ENCODE measurements around a stretch of chr12.

DNA sequence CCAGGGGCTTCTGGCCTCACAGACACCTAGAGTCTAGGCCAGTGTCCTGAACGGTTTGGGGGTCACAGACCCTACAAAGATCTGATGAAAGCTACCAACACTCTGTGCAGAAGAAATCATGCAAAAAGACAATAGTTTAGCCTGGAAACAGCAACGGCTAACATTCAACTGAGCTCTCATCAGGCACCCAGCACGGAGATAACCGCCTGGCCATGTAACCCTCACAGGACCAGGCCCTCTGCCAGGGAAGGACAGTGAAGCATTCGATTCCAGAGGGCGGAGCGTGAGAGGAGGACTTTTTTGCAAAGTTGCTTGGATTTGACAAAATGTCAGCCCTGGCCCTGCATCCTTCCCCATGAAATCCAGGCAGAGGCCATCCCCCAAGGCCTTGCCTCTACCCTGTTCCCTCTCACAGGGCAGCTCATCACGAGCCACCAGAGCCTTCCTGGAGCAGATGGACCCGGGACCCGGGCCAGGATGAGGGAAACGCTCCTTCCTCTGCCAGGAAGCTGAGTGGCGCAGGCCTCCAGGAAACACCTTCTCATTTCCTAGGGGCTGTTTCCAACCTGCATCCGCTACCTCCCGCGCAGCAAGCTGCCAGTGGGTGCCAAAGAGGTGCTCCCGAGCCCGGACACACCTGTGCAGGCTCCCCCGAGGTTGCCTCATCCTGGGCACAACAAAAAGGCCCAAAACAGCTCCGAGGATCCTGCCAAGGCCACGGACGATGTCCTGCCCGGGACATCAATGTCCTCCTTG lies 17.0 kb downstream of the CAMKK2 start:
- PRO-cap, 3 experiments: peak in 2 of 3 experiments; most common plus-strand start position 266 of the sequence (in 2); most common minus-strand start position 204 of the sequence (in 1)
- RAMPAGE, long total RNA, 2 experiments: no peak in any of the 2 experiments
- RRBS: no CpG with 5 or more reads among the region's 22 CpGs

- PRO-cap, 3 experiments: peak in 3 of 3 experiments; most common plus-strand start chr12:121400316 (in 3)
- RAMPAGE, long total RNA, 2 experiments: no peak in any of the 2 experiments
- RRBS: under 1% methylated on average over 12 of the region's 56 CpGs
Observed at GRCh38 chr12:121400240-121401403, 704 bp downstream of the RNF34 start.

- PRO-cap, 3 experiments: no peak in any of the 3 experiments
- RAMPAGE, long total RNA, 2 experiments: start-site peak on the minus strand in 1 of 2 experiments, at chr12:121440846-121441224 at its widest, 31 to 41 reads per replicate
- RRBS: 93% methylated on average over 15 of the region's 29 CpGs
Observed at GRCh38 chr12:121440587-121441407, 40.9 kb downstream of the RNF34 start.

DNA sequence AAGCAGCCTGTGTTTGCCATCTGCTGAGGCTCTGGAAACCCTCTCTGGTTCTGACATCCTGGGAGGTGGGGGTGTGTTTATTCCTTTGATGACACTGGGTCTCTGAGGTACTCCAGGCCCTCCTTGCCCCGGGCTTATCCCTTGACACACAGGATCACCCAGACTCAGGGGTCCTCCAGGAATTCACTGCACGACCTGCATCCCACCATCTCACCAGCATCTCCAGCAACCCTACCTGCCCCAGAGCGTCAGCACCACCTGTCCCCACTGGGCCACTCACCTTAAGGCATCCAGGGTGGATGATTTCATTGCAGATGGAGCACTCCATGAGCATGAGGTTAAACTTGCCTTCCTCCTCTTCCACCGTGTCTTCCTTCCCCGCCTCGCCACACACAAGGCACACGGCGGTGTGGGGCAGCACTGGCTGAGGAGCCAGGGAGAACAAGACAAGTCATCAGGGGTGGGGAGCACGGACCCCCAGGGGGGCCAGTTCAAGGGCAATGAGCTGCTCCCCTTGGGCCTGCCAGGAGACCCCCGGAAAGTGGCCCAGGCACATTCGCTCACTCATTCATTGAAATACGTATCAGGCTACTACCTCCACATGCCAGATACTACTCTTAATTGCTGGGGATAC lies 45.2 kb downstream of the RNF34 start:
- PRO-cap, 3 experiments: no peak in any of the 3 experiments
- RAMPAGE, long total RNA, 2 experiments: no peak in any of the 2 experiments
- RRBS: no CpG with 5 or more reads among the region's 12 CpGs

GRCh38 chr12:121467820-121468110 lies 67.8 kb downstream of the RNF34 start:
- PRO-cap, 3 experiments: no peak in any of the 3 experiments
- RAMPAGE, long total RNA, 2 experiments: no peak in any of the 2 experiments
- RRBS: 2% methylated on average over 13 of the region's 23 CpGs

- PRO-cap, 3 experiments: no peak in any of the 3 experiments
- RAMPAGE, long total RNA, 2 experiments: no peak in any of the 2 experiments
- RRBS: no CpG with 5 or more reads among the region's 6 CpGs
Observed at GRCh38 chr12:121535161-121535795, 45.5 kb downstream of the KDM2B start.

DNA sequence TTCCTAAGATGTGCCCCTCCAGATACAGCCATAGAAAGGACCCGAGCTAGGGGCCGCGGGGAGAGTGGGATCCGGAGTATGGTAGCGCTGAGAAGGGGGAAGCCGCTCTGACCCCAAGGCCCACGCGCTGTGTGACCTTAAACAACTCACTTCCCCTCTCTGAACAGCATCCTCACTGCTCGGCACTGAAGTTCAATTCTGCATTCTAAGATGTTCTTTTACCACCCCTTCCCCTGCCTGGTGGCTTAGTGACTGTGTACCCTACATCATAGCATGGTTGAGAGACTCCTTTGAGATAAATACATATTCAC lies 42.6 kb downstream of the KDM2B start:
- PRO-cap, 3 experiments: no peak in any of the 3 experiments
- RAMPAGE, long total RNA, 2 experiments: no peak in any of the 2 experiments
- RRBS: no CpG with 5 or more reads among the region's 9 CpGs

- PRO-cap, 3 experiments: no peak in any of the 3 experiments
- RAMPAGE, long total RNA, 2 experiments: no peak in any of the 2 experiments
- RRBS: 84% methylated on average over 1 of the region's 5 CpGs
Observed at GRCh38 chr12:121560144-121560780, 20.6 kb downstream of the KDM2B start.

DNA sequence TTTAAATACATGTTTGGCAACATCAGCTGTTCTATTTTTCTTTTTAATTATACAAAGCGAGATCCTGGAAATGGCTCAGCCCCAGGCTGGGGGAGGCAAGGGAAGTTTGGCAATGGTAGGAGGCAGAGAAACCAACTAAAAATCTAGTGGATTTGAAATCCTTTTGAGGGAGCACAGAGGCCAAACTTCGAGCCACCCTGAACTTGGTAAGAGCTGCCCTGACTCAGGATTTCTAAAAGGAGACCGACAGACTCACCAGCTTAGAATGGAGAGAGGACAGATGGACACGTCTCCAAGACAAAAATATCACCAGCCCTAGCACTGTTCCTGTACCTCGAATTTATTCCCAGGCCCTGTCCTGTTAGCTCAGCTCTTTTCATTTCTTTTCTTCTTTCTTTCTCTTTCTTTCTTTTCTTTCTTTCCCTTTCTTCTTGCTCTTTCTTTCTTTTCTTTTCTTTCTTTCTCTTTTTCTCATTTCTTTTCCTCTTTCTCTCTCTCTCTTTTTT lies 29.7 kb upstream of the KDM2B start:
- PRO-cap, 3 experiments: no peak in any of the 3 experiments
- RAMPAGE, long total RNA, 2 experiments: no peak in any of the 2 experiments
- RRBS: no CpG with 5 or more reads among the region's 5 CpGs

DNA sequence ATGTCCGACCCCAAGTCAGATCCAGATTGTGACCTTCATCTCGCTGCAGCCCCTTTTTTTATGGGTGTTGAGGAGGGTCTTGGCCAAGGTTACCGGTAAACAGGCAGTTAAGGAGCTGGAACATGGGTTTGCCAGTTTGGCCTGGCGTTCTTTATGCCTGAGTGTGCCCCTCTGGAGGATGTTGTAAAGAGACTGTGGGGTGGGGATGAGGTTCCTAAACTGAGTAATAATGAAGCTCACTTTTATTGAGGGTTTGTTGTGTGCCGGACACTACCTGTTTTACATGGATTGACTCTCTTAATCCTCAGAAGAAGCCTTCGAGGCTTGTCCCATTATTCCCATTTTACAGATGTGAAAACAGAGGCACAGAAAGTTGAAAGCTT lies 31.3 kb downstream of the MORN3 start:
- PRO-cap, 3 experiments: no peak in any of the 3 experiments
- RAMPAGE, long total RNA, 2 experiments: no peak in any of the 2 experiments
- RRBS: no CpG with 5 or more reads among the region's 6 CpGs

DNA sequence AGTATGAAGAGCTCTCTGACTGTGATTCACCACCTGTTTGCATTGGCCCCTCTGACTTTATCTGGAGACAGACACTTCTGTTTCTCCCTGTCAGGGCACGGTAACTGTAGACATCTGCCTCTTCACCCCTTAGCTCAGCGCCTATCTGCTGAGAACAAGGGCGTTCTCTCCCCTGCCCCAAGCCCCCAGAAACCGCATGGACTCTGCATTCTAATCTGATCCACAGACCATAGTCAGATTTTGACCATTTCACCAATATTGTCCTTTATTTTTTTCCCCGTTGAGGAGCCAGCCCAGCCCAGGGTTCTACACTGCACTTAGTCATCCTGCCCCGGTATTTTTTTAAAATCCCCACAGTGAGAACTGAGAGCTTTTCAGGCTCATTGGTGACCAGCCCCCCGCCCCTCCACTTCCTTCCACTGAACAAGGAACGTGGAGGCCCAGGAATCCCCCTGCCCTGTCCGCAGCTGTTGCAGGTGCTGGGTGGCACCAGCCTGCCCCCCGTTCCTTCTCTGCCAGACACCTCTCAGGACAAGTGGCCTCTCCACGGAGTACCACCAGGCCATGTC lies 11.3 kb downstream of the RHOF start:
- PRO-cap, 3 experiments: peak in 1 of 3 experiments; most common plus-strand start position 90 of the sequence (in 1)
- RAMPAGE, long total RNA, 2 experiments: no peak in any of the 2 experiments
- RRBS: no CpG with 5 or more reads among the region's 11 CpGs

- PRO-cap, 3 experiments: peak in 2 of 3 experiments; most common plus-strand start chr12:121790155 (in 1); most common minus-strand start chr12:121790102 (in 2)
- RAMPAGE, long total RNA, 2 experiments: no peak in any of the 2 experiments
- RRBS: 81% methylated on average over 6 of the region's 31 CpGs
Observed at GRCh38 chr12:121789716-121790887, 3.4 kb downstream of the RHOF start.

DNA sequence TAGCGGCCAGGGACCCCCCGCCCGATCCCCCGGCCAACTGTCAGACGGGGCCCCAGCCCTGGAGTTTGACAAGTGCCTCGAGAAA lies 1.0 kb downstream of the SETD1B start:
- PRO-cap, 3 experiments: peak in 3 of 3 experiments; most common minus-strand start position 39 of the sequence (in 3)
- RAMPAGE, long total RNA, 2 experiments: no peak in any of the 2 experiments
- RRBS: 1% methylated on average over 5 of the region's 6 CpGs

GRCh38 chr12:121811253-121812351 lies 7.8 kb downstream of the SETD1B start:
- PRO-cap, 3 experiments: no peak in any of the 3 experiments
- RAMPAGE, long total RNA, 2 experiments: no peak in any of the 2 experiments
- RRBS: no CpG with 5 or more reads among the region's 47 CpGs

- PRO-cap, 3 experiments: peak in 3 of 3 experiments; most common plus-strand start chr12:121812667 (in 2); most common minus-strand start chr12:121812507 (in 2)
- RAMPAGE, long total RNA, 2 experiments: start-site peak on the minus strand in 1 of 2 experiments, at chr12:121812521-121812539 at its widest, 13 reads per replicate
- RRBS: 2% methylated on average over 8 of the region's 26 CpGs
Observed at GRCh38 chr12:121812352-121812925, 8.6 kb downstream of the SETD1B start.

DNA sequence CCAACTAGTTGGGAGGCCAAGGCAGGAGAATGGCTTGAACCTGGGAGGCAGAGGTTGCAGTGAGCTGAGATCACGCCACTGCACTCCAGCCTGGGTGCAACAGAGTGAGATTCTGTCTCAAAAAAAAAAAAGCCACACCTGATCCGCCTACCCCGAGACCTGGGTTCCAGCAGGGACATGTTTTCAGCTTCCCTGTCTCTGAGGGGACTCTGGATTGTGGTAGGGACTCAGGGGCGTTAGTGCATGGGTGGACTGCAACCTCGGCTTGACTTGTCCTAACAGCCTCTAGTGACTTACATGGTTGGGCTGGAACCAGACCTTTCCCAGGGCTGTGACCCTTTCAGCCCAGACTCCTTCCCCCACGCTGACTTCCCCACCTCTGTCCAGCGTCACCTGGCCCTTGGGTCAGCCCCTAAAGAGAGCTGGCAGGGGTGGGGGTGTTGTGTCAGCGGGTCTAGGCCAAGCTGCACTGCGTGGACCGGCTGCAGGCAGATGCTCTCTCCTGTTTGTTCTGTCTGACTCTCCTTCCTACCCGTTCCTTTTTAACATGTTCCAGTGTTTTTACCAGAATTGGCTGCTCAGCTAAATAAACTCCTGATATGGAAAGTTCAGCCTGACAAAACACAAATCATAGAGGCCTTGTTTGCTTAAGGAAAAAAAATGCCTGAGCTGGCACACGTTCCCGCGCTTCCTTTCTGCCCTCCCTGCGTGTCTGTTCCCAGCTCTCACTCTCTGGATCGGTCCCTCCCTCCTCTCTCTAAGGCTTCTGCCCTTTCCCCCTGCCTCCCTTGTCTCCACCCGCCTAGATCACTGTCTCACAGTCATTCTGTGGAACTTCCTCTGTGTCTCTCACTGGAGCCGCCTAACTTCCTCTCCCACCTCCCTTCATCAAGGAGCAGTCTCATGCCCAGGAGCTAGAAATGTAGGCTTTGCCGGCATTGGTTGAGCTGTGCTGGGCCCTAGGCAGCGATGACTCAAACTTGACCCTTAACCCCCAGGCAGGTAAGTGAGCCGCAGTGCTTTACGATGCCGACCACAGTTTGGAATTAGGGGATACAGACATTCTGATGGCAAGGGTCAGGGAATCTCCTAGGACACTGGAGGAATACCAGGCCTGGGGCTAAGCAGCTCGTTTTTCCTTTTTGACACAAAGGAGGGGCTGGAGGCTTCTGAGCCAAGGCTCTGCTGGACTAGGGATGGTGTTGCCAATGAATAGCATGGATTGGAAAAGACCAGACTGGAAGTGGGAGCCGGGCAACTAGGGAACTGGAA lies 15.6 kb upstream of the MLXIP start:
- PRO-cap, 3 experiments: peak in 3 of 3 experiments; most common minus-strand start position 517 of the sequence (in 3)
- RAMPAGE, long total RNA, 2 experiments: no peak in any of the 2 experiments
- RRBS: no CpG with 5 or more reads among the region's 25 CpGs

- PRO-cap, 3 experiments: no peak in any of the 3 experiments
- RAMPAGE, long total RNA, 2 experiments: no peak in any of the 2 experiments
- RRBS: no CpG with 5 or more reads among the region's 28 CpGs
Observed at GRCh38 chr12:122096259-122097304, 18.0 kb downstream of the MLXIP start.

GRCh38 chr12:122108452-122109016 lies 30.0 kb downstream of the MLXIP start:
- PRO-cap, 3 experiments: no peak in any of the 3 experiments
- RAMPAGE, long total RNA, 2 experiments: no peak in any of the 2 experiments
- RRBS: no CpG with 5 or more reads among the region's 6 CpGs

GRCh38 chr12:122184475-122185041 lies 1.6 kb downstream of the LRRC43 start:
- PRO-cap, 3 experiments: no peak in any of the 3 experiments
- RAMPAGE, long total RNA, 2 experiments: no peak in any of the 2 experiments
- RRBS: 91% methylated on average over 5 of the region's 21 CpGs

DNA sequence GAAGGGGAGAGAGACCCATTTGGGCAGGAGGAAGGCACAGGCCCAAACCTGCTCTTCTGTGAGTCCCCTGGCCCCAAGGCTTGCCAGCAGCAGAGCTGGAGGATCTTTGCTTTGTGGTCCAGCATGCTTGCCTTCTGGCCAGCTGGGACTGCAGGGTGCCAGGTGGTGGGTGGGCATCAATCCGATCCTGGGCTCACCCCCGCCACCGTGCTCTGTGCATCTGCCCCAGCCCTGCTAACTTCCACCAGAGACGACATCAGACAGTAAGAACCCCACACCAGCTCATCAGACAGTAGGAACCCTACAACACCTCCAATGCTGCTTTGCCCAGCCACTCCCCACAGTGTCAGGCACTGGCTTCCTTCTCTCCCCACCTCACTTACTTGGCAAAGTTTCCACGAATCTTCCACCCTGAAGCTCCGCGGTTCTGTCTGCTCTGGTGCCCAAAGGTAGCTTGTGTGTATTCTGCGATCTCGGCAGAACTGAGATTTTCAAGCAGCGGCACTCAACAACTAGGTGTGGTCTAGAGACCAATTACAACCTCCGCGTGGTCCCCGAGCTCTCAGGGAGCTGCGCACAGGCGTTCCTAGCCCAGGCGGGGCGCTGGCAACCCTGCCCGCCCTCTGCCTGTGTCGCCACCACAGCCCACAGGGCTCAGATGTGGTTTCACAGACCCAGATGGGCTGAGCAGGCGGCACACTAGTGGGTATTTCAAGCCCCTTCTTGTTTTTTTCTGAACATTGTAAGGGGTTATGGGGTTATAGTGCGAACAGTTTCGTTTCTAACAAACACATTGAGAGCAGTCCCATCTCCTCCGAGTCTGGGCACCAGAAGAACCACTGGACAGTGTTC lies 1.3 kb upstream of the DIABLO start:
- PRO-cap, 3 experiments: no peak in any of the 3 experiments
- RAMPAGE, long total RNA, 2 experiments: no peak in any of the 2 experiments
- RRBS: no CpG with 5 or more reads among the region's 23 CpGs

All from testis (tissue), 5 donors.